GM12878 (cell line): Measurements from ENCODE around the genes NMU, CRACD, AASDH and ARL9.

- RAMPAGE, long total RNA: no peak
CAGE:
- cytosol, long polyA minus RNA: no peak
- cytosol, long polyA plus RNA: no peak
- long polyA plus RNA: no peak
- nucleolus, long total RNA: no peak
- nucleus, long polyA plus RNA: no peak
- nucleus, long total RNA: no peak
These were observed 2.2 kb upstream of the TMEM165 start for GRCh38 chr4:55393585-55393838.

GRCh38 chr4:55545470-55546244, 1.1 kb downstream of the CLOCK start:
- RAMPAGE, long total RNA: no peak
- RRBS, 2 experiments: under 1 to 2% methylated on average over 22 to 28 of the region's 65 CpGs
CAGE:
- cytosol, long polyA minus RNA: no peak
- cytosol, long polyA plus RNA: no peak
- long polyA plus RNA: no peak
- nucleolus, long total RNA: start-site peak on the plus strand at chr4:55546061-55546101, 5 reads
- nucleus, long polyA plus RNA: no peak
- nucleus, long total RNA: no peak

DNA sequence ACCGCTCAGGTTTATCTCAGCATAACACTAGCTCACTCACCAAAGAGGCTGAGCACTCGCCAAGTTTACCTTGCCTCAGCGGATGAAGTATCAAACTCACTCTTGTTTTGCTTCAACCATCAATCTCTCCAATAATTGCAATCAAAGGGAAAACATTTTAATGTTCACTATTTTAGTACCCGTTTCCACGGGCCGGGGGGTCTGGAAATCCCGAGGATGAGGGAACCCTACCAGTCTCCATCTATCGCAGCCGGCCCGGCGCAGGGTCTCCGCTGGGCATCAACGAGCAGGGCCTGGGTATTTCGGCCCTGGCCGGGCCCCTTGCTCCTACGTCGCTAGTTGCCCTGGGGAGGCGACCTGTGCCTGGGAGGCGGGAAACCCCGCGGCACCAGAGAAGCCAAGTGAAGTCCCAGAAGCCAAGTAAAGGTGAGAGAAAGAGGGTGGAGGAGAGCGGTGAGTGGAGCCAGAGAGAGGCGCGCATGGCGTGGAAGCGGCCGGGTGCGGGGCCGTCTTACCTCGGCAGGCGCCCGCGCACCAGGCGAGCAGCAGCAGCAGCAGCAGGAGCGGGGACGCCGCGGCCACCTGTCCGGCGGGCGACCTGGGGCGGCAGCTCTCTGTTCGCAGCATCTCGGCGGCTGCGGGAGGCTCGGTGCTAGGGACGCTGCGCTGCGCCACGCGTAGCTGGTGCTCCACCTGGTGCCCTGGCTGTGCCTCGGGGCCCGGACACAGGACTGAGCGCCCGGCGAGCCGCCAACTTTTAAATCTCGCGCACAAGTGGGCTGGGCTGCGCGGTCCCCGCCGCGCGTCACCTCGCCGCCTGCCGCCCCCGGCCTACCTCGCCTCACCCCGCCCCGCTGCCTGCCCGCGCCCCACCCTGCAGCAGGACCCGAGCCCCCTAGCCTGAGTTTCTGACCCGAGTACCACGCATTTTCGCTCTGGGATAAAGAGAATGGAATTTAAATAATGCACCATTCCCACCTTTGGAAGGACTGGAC, at the start of gene NMU:
NMU (minus strand) TSS at position 733 of the 995 bp plus-strand sequence.
- RAMPAGE, long total RNA: no peak
- RRBS, 2 experiments: 4 to 9% methylated on average over 30 to 34 of the region's 79 CpGs
CAGE:
- cytosol, long polyA minus RNA: no peak
- cytosol, long polyA plus RNA: no peak
- long polyA plus RNA: no peak
- nucleolus, long total RNA: no peak
- nucleus, long polyA plus RNA: no peak
- nucleus, long total RNA: no peak

DNA sequence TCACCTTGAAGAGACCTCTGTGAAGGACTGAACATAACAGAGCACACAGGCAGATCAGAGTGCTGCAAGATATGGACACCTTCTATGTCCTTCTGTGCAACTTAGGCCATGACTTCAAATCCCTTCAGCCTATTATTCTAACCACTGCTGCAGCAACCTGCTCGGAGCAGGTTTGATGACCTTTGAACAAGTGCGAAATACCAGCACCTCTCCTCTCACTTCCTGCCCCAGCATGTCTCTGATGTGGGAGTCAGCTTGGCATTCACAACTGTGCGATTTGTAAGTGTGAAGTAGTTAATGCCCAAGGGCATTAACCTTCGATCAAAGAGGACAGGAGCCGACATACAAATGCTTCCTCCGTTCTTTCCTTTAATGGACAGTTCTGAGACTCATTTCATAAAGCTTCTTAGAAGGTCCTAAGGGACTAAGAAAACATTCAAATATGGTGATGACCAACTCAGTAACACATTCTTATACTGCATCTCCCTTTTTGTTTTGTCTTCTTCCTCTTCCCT, 1.5 kb upstream of the EXOC1 start:
- RAMPAGE, long total RNA: no peak
- RRBS, 2 experiments: no CpG with 5 or more reads among the region's 6 CpGs
CAGE:
- cytosol, long polyA minus RNA: no peak
- cytosol, long polyA plus RNA: no peak
- long polyA plus RNA: no peak
- nucleolus, long total RNA: no peak
- nucleus, long polyA plus RNA: no peak
- nucleus, long total RNA: no peak

DNA sequence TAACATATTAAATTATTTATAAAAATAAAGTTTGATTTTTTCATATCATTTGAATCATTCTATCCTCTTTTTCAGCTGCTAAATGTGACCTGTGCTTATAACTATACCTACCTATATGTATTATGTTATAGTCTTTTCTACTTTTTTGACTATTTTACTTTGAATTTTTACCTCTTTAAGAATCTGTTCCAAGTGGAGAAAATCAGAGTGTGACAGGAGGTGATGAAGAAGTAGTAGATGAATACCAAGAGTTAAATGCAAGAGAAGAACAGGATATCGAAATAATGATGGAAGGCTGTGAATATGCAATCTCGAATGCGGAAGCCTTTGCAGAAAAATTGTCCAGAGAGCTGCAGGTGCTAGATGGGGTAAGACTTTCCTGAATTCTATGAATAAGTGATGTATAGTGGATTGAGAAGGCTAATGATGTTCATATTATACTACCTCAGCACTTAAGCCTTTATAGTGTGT, 14.7 kb downstream of the EXOC1 start:
- RAMPAGE, long total RNA: no peak
- RRBS, 2 experiments: no CpG with 5 or more reads among the region's 3 CpGs
CAGE:
- cytosol, long polyA minus RNA: start-site peak on the plus strand centred at position 216 of the sequence, 8 bp wide, 21 reads
- cytosol, long polyA plus RNA: no peak
- long polyA plus RNA: no peak
- nucleolus, long total RNA: no peak
- nucleus, long polyA plus RNA: no peak
- nucleus, long total RNA: no peak

- RAMPAGE, long total RNA: no peak
- RRBS, 2 experiments: 1 to 2% methylated on average over 28 to 30 of the region's 75 CpGs
CAGE:
- cytosol, long polyA minus RNA: no peak
- cytosol, long polyA plus RNA: no peak
- long polyA plus RNA: no peak
- nucleolus, long total RNA: no peak
- nucleus, long polyA plus RNA: no peak
- nucleus, long total RNA: no peak
These were observed at the start of gene CRACD for GRCh38 chr4:56048858-56049439. Gene CRACD (plus strand): TSS chr4:56049098.

- RAMPAGE, long total RNA: start-site peak on the minus strand at chr4:56387425-56387445, 37 and 31 reads in 2 replicates; start-site peak on the plus strand at chr4:56387513-56387553, 23 and 13 reads in 2 replicates
- RRBS, 2 experiments: under 1 to 2% methylated on average over 18 to 22 of the region's 58 CpGs
CAGE:
- cytosol, long polyA minus RNA: start-site peak on the minus strand at chr4:56387451-56387459, 20 reads
- cytosol, long polyA plus RNA: start-site peak on the minus strand at chr4:56387429-56387477, 67 and 67 reads in 2 replicates
- long polyA plus RNA: start-site peak on the minus strand at chr4:56387430-56387491, 229 and 66 reads in 2 replicates; start-site peak on the plus strand at chr4:56387511-56387519, 15 and 15 reads in 2 replicates
- nucleolus, long total RNA: no peak
- nucleus, long polyA plus RNA: start-site peak on the minus strand at chr4:56387427-56387491, 221 and 109 reads in 2 replicates
- nucleus, long total RNA: no peak
These were observed at the start of gene AASDH for GRCh38 chr4:56386897-56388058. Gene AASDH (minus strand): TSS chr4:56387491.

DNA sequence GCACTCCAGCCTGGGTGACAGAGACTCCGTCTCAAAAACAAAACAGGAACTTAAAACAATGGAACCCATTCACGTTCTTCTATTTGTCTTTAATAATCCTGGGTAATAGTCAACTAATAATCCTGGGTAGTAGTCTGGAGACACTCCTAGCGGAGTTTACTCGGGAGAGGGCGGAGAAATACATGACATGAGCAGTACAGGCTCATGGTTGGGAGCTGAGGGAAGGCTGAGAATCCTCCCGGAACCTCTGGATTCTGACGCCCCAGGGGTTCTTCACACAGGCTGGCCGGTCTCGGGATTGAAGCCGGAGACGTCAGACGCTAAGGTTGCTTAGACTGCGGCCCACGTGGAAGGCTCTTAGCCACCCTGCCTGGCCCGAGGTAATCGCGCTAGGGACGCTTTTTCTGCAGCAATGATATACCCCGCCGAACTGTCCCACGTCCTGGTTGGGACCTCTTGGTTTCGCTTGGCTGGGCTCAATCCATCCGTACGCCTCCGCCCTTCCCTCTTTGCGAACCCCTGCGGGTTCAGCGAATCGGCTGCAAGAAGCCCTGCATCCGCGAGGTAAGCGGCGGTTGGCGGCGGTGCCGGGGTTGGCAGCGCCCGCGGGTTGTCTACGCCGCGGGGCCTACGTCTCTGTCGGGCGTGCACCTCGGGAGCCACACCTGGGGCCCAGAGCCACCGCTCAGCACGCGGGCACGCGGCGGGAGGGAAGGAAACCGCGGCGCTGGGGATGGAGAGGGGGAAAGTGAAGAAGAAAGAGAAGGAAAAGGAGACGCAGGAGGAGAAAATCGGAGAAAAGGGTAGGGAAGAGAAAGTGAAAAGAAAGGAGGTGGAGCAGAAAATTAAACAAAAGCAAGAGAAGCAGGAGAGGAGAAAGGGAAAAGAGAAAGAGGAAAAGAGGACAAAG, at the start of gene ARL9:
ARL9 (plus strand) TSS at position 662 of the 910 bp plus-strand sequence.
- RAMPAGE, long total RNA: no peak
- RRBS, 2 experiments: 17 to 43% methylated on average over 3 of the region's 57 CpGs
CAGE:
- cytosol, long polyA minus RNA: no peak
- cytosol, long polyA plus RNA: no peak
- long polyA plus RNA: no peak
- nucleolus, long total RNA: no peak
- nucleus, long polyA plus RNA: no peak
- nucleus, long total RNA: no peak

DNA sequence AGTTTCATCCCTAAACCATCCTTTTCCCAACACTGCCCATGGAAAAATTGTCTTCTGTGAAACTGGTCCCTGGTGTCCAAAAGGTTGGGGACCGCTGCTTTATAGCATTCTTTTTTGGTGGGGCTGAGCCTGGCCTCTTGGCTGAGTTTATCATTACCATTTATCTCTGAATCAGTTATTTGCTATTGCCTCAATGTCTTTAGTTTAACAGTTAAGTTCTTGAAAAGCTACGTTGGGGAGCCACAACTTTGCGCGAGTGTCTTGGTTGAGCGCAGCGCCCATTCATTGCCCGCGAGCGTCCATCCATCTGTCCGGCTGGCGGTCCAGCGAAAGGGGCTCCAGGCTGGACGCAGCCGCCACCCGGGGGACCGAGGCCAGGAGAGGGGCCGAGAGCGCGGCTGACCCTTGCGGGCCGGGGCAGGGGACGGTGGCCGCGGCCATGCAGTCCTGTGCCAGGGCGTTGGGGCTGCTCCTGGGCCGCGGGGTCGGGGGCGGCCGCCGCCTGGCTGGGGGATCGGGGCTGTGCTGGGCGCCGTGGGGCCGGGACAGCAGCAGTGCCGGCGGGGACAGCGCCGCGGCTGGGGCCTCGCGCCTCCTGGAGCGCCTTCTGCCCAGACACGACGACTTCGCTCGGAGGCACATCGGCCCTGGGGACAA, 61.9 kb downstream of the THEGL start:
- RAMPAGE, long total RNA: no peak
- RRBS, 2 experiments: 72 to 87% methylated on average over 6 of the region's 48 CpGs
CAGE:
- cytosol, long polyA minus RNA: no peak
- cytosol, long polyA plus RNA: no peak
- long polyA plus RNA: no peak
- nucleolus, long total RNA: no peak
- nucleus, long polyA plus RNA: no peak
- nucleus, long total RNA: no peak

DNA sequence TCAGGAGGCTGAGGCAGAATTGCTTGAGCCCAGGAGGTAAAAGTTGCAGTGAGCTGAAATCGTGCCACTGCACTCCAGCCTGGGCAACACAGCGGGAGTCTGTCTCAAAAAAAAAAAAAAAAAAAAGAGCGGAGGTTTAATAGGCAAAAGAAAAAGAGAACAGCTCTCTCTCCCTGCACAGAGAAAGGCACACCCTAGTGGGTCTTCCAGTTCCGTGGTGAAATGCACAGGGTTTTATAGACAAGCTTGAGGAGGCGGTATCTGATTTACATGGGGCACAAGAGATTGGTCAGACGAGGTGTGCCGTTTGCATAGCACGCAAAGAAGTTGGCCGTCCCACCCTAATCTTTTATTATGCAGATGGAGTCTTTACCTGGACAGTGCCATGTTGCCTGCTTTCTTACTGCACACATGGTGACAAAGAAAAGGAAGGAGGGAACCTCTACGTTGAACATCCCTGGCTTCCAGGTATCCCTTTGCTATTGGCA, 33.5 kb upstream of the REST start:
- RAMPAGE, long total RNA: no peak
- RRBS, 2 experiments: no CpG with 5 or more reads among the region's 10 CpGs
CAGE:
- cytosol, long polyA minus RNA: no peak
- cytosol, long polyA plus RNA: no peak
- long polyA plus RNA: no peak
- nucleolus, long total RNA: no peak
- nucleus, long polyA plus RNA: no peak
- nucleus, long total RNA: no peak

DNA sequence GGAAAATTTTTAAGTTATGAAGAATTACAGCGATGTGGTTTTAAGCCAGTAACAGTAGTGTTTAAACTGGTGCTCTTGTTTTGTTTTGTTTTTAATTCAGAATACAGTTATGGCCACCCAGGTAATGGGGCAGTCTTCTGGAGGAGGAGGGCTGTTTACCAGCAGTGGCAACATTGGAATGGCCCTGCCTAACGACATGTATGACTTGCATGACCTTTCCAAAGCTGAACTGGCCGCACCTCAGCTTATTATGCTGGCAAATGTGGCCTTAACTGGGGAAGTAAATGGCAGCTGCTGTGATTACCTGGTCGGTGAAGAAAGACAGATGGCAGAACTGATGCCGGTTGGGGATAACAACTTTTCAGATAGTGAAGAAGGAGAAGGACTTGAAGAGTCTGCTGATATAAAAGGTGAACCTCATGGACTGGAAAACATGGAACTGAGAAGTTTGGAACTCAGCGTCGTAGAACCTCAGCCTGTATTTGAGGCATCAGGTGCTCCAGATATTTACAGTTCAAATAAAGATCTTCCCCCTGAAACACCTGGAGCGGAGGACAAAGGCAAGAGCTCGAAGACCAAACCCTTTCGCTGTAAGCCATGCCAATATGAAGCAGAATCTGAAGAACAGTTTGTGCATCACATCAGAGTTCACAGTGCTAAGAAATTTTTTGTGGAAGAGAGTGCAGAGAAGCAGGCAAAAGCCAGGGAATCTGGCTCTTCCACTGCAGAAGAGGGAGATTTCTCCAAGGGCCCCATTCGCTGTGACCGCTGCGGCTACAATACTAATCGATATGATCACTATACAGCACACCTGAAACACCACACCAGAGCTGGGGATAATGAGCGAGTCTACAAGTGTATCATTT, 3.1 kb downstream of the REST start:
- RAMPAGE, long total RNA: no peak
- RRBS, 2 experiments: no CpG with 5 or more reads among the region's 15 CpGs
CAGE:
- cytosol, long polyA minus RNA: no peak
- cytosol, long polyA plus RNA: no peak
- long polyA plus RNA: no peak
- nucleolus, long total RNA: no peak
- nucleus, long polyA plus RNA: no peak
- nucleus, long total RNA: no peak

DNA sequence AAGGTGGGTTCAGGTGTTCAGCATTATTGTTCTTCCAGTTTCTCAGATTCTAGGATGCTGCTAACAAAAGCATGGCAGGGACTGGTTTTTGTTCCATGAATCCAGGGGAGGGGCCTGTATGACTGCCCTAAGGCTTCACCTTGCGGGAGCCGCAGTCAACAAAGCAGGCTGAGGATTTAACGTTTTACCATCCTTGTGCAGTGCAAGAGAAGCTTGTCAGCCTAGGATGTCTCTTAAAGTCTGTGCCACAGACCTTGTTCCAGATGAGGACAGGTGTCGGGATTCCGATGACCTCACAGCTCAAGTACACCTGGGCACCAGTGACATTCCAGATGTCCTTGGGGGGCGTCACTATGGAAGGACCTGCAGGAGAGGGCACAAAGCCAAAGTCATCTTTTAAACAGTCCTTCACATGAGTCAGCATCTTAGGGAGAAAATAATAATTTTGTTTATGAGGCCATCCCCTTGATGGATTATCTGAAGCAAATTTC, 61.9 kb downstream of the POLR2B start:
- RAMPAGE, long total RNA: no peak
- RRBS, 2 experiments: no CpG with 5 or more reads among the region's 6 CpGs
CAGE:
- cytosol, long polyA minus RNA: no peak
- cytosol, long polyA plus RNA: no peak
- long polyA plus RNA: no peak
- nucleolus, long total RNA: no peak
- nucleus, long polyA plus RNA: no peak
- nucleus, long total RNA: no peak

DNA sequence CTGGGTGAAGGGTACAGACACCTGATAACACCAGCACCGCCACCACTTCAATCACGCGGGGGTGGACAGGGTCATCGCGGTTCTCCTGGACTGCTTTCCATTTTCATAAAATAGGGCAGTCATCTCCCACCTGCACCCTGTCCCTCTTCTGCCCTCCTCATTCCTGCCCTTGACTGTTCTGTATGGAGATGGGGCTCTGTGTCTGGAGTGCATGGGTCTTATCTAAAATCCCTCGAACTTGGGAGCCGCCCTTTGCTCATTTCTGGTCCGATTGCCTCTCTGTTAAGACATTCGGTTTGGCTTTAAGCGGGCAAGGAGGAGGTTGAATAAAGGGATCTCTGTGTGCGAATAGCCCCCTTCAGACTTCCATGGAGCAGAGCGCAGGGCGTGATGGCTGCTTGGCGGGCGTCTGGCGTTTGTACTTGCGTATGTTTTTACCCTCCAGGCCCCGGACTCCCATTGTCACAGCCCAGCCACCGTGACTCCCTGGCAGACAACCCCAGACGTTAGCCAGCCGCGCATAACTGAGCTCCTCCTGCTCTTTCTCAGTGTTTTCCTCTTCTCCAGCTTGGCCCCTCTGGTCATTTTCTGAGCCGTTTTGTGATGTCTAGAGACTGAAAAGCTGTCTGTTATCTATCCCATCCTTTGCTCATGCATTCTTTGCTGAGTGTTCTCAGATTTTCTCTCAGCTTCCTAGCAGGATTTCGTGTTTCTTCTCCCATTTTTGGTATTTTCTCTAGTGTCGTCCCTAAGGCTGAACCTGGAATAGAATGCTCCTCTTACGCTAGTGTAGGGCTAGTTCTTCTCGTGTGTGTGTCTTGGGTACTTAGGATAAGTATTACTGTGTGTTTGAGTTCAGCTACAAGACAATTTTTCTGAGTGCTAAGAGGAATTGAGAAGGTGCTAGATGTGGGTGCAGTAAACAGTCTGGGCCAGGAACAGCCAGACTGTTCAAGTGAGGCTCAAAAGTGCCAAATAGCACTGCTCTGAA, 54.3 kb downstream of the IGFBP7 start:
- RAMPAGE, long total RNA: no peak
- RRBS, 2 experiments: no CpG with 5 or more reads among the region's 27 CpGs
CAGE:
- cytosol, long polyA minus RNA: no peak
- cytosol, long polyA plus RNA: no peak
- long polyA plus RNA: no peak
- nucleolus, long total RNA: no peak
- nucleus, long polyA plus RNA: no peak
- nucleus, long total RNA: no peak

GRCh38 chr4:57081209-57082183, 28.7 kb downstream of the IGFBP7 start:
- RAMPAGE, long total RNA: no peak
- RRBS, 2 experiments: no CpG with 5 or more reads among the region's 7 CpGs
CAGE:
- cytosol, long polyA minus RNA: no peak
- cytosol, long polyA plus RNA: no peak
- long polyA plus RNA: no peak
- nucleolus, long total RNA: no peak
- nucleus, long polyA plus RNA: no peak
- nucleus, long total RNA: no peak

DNA sequence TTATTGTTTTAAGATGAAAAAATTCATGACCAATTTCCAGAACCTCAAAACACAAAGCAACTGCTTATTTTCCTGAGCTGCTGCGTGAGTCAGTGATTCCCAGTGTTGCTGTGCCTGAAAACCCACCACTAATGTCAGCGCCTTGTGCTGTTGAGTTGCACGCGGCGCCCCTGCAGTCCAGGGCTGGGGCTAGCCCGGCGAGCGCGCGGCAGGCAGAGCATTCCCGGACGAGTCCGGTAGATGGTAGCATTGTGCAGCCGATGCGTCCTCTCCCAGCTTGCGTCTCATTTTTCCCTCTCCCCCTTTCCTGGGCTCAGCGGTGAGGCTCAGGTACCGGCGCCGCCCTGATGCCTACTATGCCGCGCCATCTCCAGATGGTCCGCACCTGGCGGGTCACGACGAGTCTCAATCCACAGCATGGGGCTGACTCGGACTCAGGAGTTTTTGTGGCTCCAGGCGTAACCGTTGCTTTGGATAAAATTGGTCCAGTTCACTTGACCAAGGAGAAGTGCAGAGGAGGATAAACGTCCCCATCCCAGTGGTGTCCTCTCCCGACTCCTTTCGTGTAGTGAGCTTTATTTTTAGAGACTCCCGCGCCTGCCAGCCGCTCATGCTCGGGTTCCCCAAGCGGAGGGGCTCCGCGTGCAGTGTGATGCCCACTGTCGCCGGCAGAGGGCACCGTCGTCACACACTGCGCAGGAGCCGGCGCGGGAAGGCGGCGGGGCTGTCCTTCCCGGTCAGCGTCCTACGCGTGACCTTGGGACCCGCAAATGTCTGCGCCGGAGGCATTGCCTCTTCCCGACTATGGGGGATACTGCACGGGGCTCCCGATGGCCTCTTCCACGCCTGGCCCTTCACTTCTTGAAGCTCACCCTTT, 53.6 kb upstream of the IGFBP7 start:
- RAMPAGE, long total RNA: no peak
- RRBS, 2 experiments: 4 to 5% methylated on average over 11 to 16 of the region's 60 CpGs
CAGE:
- cytosol, long polyA minus RNA: no peak
- cytosol, long polyA plus RNA: no peak
- long polyA plus RNA: no peak
- nucleolus, long total RNA: no peak
- nucleus, long polyA plus RNA: no peak
- nucleus, long total RNA: no peak

GRCh38 chr4:63250160-63250751, 1159.0 kb downstream of the TECRL start:
- RAMPAGE, long total RNA: no peak
- RRBS, 2 experiments: no CpG with 5 or more reads among the region's 17 CpGs
CAGE:
- cytosol, long polyA minus RNA: no peak
- cytosol, long polyA plus RNA: no peak
- long polyA plus RNA: no peak
- nucleolus, long total RNA: no peak
- nucleus, long polyA plus RNA: no peak
- nucleus, long total RNA: no peak

DNA sequence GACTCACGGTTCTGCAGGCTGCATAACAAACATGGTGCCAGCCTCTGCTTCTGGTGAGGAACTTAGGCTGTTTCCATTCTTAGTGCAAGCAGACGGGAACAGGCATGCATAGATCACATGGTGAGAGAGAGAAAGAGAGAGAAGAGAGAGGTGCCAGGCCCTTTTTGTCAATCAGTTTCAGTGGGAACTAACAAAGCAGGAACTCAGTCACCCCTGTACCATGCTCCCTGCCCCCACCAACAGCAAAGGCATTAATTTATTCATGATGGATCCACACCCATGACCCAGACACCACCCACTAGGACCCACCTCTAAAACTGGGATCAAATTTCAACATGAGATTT, 615.0 kb upstream of the TECRL start:
- RAMPAGE, long total RNA: no peak
- RRBS, 2 experiments: no CpG with 5 or more reads among the region's 2 CpGs
CAGE:
- cytosol, long polyA minus RNA: no peak
- cytosol, long polyA plus RNA: no peak
- long polyA plus RNA: no peak
- nucleolus, long total RNA: no peak
- nucleus, long polyA plus RNA: no peak
- nucleus, long total RNA: no peak

- RAMPAGE, long total RNA: no peak
- RRBS, 2 experiments: no CpG with 5 or more reads among the region's 31 CpGs
CAGE:
- cytosol, long polyA minus RNA: no peak
- cytosol, long polyA plus RNA: no peak
- long polyA plus RNA: no peak
- nucleolus, long total RNA: no peak
- nucleus, long polyA plus RNA: no peak
- nucleus, long total RNA: no peak
These were observed 328.4 kb upstream of the EPHA5 start for GRCh38 chr4:65998396-65999467.

DNA sequence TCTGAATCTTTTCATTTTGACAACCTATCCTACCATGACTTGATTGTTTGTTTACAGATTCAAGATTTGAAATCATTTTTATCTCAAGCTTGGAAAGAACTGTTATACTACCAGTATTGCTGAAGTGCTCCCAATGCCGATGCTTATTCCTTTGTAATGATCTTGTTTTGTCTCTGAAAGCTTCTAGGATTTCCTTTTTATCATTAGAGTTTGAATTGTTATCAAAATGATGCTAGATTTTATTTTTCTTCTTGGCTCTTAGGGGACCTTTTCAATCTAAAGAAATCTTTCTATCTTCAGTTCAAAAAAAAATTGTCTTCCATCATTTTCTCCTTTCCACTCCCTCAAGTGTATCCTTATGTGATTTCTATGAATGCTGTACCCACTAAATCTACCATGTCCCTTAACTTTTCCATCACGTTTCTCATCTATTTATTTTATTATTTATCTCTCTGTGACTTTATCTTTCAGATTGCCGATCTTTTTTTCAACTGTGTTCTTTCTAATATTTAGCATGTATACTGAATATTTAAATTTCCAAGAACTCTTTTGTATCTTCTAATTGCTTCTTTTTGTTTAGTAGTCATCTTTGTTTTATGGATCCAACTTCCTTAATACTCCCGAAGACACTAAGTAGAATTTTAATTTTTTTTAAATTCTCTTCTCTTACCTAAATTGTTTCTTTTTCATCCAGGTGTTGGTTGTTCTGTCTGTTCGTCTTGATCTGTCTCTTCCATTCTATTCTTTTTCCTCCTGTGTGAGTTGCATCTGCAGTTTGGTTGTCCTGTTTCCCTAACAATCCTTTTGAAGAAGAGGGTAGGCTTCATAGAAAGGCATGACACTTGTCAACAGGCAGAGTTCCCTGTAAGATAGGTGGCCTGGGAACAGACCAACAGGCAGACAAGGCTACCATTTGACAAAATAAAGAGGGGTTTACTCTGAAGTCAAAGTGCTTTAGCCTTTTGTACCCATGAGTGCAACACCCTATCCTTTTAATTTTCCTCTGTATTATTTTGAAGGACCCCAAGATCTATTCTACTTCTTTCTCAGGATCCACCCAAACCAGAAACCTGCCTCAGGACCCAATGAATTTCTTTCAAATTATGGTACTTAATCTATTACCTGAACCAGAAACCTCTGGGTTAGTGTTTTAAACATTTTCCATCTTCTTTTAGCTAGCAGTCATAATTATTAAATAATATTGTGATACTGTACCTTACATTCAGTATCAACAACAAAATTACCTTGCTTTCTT, 113.2 kb downstream of the CENPC start:
- RAMPAGE, long total RNA: no peak
- RRBS, 2 experiments: no CpG with 5 or more reads among the region's 5 CpGs
CAGE:
- cytosol, long polyA minus RNA: no peak
- cytosol, long polyA plus RNA: no peak
- long polyA plus RNA: no peak
- nucleolus, long total RNA: no peak
- nucleus, long polyA plus RNA: no peak
- nucleus, long total RNA: no peak